UCH-1 (cell line): Measurements from ENCODE around the gene POC1B.

GRCh38 chr12:89162438-89163291 lies 189.6 kb downstream of the DUSP6 start:
- RRBS: no CpG with 5 or more reads among the region's 5 CpGs

DNA sequence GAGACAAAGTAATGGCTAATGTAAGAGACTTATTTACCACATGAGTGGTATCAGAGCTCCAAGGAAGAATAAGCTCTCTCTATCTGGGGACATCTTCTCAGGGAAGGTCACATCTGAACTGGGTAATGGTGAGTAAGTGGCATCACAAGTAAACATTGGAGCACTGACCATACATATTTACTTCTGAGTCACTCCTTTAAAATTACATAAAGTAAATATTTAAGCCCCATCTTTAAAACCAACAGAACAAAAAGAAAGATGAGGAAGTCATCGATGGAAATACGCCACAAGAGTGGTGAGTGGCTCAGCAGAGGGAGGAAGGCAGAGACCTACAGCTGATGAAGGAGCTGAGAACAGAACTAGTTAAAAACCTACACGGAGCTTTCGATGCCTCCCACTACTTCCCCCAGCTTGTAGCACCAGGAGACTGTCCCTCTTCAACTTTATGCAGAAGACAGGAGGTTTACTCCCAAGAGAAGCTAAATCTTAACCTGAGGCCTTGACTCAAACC lies 159.8 kb downstream of the DUSP6 start:
- RRBS: no CpG with 5 or more reads among the region's 4 CpGs

DNA sequence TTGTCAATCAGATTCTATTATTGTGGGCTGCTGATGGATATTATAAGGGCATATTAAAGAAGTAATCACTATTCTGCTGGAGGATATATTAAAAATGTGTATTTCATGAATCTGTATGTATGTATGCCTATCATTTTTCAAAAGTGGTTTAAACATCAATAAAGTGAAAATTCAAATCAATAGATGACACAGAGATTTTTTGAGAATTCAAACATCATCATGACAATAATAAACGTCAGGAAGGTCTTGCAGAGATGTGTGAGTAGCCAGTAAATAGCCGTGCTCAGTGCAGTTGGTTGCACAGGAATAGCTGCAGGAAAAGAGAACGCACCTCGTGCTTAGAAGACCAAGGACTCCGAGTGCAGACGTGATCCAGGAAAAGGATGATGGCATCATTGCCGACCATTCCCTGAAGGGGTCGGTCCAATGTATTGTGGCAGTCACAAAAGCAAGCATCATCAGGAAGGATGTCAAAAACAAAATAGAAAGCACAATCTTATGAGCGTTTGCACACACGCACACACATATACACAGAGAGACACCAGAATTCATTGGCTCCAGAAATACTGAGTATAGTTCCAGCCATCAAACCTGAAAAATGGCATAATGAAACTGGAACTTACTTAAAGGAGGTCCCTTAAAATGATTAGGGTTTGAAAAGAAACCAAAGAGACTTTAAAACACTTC lies 12.8 kb downstream of the DUSP6 start:
- RRBS: no CpG with 5 or more reads among the region's 10 CpGs

DNA sequence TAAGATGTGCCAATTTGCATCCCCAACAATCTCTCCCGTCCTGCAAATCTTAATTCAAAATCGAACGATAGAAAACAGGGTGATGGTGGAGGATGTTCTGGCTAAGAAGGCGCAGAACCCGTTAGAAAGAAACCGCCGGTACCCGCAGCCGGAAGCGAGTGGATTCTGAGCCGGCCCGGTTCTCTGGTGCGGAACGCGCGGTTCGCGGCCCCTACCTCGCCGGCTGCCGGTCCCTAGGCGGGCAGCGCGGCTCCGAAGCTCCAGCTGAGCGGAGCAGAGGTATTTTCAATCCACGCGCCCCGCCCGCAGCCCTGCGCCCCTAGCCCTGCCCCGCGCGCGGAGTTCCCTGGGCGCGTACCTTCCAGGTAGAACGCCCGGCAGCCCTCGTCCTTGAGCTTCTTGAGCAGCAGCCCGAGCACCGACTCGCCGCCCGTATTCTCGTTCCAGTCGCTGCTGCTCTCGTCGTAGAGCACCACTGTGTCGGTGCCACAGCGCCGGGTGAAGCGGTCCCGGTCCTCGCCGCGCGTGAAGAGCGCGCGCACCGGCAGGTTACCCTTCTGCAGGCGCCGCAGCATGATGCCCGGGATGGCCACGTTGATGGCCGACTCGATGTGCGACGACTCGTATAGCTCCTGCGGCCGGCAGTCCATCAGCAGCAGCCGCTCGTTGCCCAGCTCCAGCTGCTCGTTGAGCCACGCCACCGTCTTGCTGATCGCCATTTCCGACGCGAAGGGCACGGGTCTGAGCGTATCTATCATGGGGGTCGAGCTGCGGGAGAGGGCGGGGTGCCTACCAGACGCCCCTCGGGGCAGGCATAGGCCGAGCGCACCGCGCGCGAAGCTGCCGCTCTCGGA lies 792 bp downstream of the DUSP6 start:
- RRBS: 4% methylated on average over 18 of the region's 97 CpGs

GRCh38 chr12:89357112-89357977 lies 5.0 kb upstream of the DUSP6 start:
- RRBS: no CpG with 5 or more reads among the region's 11 CpGs

DNA sequence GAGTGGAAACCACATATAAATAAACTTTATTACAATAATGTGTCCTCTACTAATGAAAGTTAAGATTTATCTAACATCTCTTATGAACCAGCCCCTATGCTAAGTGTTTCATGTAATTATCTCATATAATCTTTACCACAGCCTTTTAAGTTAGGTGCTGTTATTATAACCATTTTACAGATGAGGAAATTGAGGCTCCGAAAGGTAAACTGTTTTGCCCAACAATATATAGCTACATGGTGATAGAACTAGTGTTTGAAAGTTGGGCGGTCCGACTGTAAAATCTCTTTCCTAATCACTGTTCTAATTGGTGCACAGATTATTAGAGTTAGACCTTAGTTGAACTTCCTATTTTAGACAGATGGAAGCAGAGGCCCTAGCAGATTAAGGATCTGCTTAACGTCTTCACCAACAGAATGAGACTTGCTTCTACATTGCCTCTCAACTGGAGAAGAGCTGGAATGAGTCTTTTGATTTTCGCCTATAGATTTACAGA lies 30.0 kb upstream of the DUSP6 start:
- RRBS: no CpG with 5 or more reads among the region's 5 CpGs

GRCh38 chr12:89384723-89385231 lies 32.5 kb upstream of the DUSP6 start:
- RRBS: no CpG with 5 or more reads among the region's 3 CpGs

DNA sequence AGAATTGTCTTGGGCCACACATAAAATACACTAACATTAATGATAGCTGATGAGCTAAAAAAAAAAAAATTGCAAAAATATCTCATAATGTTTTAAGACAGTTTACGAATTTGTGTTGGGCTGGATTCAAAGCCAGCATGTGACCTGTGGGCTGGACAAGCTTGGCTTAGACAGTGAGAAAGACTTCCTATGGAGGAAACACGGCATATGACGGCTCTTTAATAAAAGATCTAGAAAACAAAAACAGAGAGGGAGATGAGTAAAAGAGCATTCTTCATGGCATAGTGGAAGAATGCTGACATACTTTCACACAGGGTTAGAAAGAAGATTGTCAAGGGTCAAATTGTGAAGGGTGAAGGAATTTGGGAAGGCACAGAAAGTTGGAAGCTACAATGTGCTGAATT lies 63.5 kb downstream of the GALNT4 start:
- RRBS: no CpG with 5 or more reads among the region's 3 CpGs

GRCh38 chr12:89493629-89494080 lies 30.9 kb downstream of the GALNT4 start:
- RRBS: no CpG with 5 or more reads among the region's 2 CpGs

- RRBS: 5% methylated on average over 12 of the region's 42 CpGs
Measured at GRCh38 chr12:89525765-89526575, at the start of gene POC1B. Gene POC1B (minus strand): TSS chr12:89526047.

- RRBS: no CpG with 5 or more reads among the region's 7 CpGs
Measured at GRCh38 chr12:89655371-89656223, 53.0 kb downstream of the ATP2B1 start.

DNA sequence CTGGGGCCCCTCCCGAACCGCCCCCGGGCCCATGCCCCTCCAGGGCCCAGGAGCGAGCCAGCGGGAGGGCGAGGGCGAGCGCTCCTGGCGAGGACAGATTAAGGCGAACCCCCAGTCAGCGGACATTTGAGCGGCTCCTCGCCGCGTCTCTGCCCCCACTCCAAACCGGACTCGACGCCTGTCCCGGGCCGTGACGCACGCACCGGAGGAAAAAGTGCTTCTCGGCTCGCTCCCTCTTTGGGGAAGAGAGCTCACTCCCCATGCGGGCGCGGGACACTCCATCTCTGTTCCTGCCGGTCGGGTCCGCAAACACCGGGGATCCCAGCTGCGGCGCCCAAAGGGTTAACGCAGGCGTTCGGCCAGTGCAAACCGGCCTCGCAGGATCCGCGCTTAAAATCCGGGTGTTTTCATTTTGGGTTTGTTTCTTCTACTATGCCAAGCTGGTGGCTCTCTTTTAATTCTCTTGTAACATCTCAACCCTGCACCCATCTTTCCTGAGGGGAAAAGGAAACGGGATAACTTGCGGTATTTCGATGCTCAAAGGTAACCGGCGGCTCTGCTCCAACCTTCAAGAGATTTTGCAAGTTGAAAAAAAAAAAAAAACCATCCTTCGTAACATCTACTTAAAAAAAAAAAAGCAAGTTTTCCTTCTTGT lies 1.4 kb upstream of the ATP2B1 start:
- RRBS: 3% methylated on average over 17 of the region's 48 CpGs

DNA sequence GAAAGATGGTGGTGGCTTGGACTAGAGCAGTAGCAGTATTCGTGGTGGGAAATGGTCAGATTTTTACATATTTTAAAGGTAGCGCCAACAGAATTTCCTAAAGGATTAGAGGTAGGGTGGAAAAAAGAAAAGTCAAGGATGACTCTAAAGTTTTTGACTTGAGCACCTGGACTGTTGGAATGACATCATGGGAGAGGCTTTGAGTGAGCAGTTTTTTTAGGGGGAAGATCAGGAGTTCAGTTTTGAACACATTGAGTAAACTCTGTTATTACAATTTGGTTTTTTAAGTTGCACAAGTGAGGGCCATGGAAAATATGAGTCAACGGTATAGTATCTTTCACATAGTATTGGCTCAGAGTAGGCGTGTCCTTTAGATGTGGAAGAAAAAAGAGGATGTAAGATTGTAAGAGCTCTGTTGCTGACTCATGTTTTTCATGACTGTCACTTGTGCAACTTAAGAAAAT lies 47.9 kb upstream of the ATP2B1 start:
- RRBS: no CpG with 5 or more reads among the region's 4 CpGs

GRCh38 chr12:89760655-89761173 lies 52.1 kb upstream of the ATP2B1 start:
- RRBS: no CpG with 5 or more reads among the region's 3 CpGs

GRCh38 chr12:89927501-89927946 lies 218.9 kb upstream of the ATP2B1 start:
- RRBS: no CpG with 5 or more reads among the region's 1 CpG

- RRBS: 57% methylated on average over 3 of the region's 10 CpGs
Measured at GRCh38 chr12:89984709-89985422, 276.2 kb upstream of the ATP2B1 start.

- RRBS: no CpG with 5 or more reads among the region's 4 CpGs
Measured at GRCh38 chr12:91216733-91217384, 34.2 kb upstream of the DCN start.

- RRBS: no CpG with 5 or more reads among the region's 5 CpGs
Measured at GRCh38 chr12:91778885-91779350, 366.7 kb downstream of the BTG1 start.

DNA sequence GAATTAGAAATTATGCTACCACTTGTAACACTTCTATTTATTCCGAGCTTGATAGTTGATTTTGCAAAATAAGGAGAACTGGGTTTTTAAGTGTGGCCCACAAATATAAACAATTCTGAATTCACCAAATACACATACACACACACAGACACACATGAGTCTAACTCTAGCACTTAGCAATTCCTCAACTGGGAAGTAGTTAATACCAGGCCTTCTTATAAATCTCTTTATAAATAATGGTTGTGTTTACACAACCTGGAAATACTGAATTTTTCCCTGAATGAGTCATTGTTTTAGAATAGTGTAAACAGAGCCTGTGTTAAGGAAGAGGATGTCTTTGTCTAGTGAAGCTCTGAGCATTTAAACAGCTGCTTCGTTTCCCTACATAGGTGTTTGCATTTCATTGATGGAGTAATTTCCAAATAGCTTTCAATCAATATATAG lies 218.9 kb downstream of the BTG1 start:
- RRBS: no CpG with 5 or more reads among the region's 2 CpGs

- RRBS: no CpG with 5 or more reads among the region's 6 CpGs
Measured at GRCh38 chr12:92124133-92124959, 21.3 kb downstream of the BTG1 start.